LHCN-M2 (cell line): ENCODE data around the genes FAM81A and ANXA2.

DNA sequence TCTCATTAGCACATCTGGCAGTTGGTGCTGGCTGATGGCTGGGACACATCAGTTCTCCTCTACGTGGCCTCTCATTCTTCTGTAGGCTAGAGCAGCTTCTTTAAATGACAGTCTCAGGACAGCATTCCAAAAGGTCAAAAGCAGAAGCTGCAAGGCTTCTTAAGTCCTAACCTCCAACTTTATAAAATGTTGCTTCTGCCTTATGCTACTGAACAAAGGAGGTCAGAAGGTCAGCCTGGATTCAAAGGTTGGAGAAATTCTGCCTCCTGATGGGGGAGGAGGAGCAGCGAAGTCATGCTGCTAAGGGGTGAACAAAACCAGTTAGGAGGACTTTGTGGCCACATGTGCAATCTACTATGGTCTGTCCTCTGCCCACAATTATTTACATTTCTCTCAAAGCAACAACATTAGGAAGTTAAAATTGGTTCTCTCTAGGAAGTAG is 144.1 kb downstream of the AQP9 start:
- RAMPAGE, long total RNA, result no peak

DNA sequence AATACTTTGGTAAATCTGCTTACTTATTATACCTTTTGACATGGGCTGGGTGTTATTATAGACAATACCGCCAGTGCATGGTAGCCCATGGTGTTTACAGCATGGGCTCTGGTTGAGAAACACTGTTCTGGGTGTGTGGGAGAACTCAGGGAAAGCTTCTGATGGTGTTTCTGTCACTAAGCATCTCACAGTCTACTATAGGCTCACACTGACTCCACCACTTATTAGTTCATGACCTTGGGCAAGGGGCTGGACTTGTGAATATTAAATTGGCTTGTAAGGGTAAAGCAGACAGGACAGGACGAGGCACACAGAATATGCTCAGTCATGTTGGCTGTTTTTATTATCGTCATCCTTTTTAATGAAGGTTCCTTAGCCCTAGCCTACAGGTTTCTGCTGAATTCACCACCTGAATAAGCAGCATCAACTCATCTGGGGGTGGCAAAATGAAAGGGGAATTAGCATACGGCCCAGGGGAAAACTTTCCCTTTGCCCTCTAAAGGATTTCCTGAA is 39.7 kb upstream of the LIPC start:
- RAMPAGE, long total RNA, result no peak

- RAMPAGE, long total RNA, result no peak
These were observed 21.4 kb upstream of the LIPC start for GRCh38 chr15:58410267-58410866.

- RAMPAGE, long total RNA, result no peak
These were observed 2.5 kb downstream of the LIPC start for GRCh38 chr15:58434229-58434677.

- RAMPAGE, long total RNA, result no peak
These were observed 15.8 kb downstream of the LIPC start for GRCh38 chr15:58447519-58448147.

DNA sequence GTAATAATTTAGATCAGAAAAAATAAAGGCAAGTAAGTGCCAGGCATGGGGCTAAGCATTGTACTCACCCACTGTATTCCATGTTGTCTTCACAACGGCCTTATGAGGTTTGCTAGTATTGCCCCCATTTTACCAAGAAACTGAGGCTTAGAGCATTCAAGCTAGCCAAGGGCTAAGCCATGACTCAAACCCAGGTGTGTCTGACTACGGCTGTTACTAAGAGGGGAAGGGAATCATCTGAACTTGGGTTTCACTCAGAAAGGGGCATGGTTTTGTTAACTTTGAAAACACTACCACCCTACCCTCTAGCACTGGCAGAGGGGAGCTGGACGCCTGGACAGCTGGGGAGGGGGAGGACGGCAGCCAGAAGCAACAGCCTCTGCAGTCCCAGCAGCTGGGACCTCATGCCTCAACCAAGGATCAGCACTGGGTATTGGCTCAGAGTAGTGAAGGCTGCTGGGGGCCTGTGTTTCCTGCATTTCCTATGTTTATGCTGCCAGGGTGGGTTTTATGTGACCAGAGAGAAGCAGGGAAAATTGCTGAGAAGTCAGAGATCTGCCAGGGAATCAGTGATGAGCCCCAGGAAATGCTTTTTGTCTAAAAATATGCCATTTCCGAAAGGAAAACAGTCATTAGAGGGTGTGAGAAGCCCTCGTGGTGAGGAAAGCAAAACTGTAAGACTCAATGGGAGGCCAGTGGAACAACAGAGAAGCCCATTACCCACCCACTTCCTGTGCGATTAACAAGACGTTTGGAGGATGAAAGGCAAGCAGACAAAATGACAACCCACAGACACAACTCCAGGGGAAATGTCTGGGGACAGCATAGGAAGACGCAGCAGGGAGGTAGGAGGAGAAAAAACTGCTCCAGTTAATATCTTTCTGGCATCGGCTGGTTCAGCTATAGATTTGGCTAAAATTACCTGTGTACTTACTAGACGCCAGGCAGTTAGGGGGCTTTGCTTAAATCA is 41.2 kb downstream of the LIPC start:
- RAMPAGE, long total RNA, result no peak

- RAMPAGE, long total RNA, result no peak
These were observed 45.0 kb downstream of the LIPC start for GRCh38 chr15:58476772-58477111.

- RAMPAGE, long total RNA, result no peak
These were observed 58.7 kb downstream of the LIPC start for GRCh38 chr15:58490399-58490927.

- RAMPAGE, long total RNA, result no peak
These were observed 88.7 kb downstream of the LIPC start for GRCh38 chr15:58520175-58521279.

- RAMPAGE, long total RNA, result no peak
These were observed 89.7 kb downstream of the LIPC start for GRCh38 chr15:58521280-58522062.

GRCh38 chr15:59124237-59124801 is 19.4 kb downstream of the CCNB2 start:
- RAMPAGE, long total RNA, result no peak

GRCh38 chr15:59166379-59167281 is 40.0 kb upstream of the LDHAL6B start:
- RAMPAGE, long total RNA, result no peak

DNA sequence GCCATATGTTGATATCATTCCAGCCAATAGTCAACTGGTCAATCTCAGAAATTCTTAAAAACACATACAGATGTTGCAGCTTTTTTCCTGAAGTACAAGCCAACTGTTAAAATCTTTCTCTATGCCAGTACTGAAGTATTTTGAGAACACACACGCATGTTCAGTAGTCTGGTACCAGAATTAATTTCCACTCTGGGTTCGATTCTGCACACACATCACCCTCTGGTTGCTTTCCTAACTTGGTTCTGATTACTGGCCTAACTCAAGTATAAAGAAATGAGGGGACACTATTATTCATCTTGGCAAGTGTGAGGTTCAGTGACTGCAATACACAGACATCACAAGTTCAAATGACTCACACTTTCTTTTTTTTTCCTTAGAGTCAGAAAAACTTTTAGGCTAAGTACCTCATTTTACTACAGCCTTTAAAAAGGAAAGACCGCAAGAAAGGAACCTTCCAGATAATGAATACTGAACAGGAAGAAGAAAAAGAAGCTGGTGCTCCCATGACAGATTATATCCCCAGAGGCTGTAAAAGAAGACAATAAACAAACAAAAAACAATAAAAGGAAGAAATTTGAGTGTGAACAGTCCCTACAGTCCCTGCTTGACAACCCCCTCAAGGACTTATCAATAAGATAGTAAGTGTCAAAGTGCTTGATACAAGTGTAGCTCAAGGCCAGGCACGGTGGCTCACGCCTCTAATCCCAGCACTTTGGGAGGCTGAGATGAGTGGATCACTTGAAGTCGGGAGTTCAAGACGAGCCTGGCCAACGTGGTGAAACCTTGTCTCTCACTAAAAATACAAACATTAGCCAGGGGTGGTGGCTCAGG is 37.2 kb upstream of the LDHAL6B start:
- RAMPAGE, long total RNA, result no peak

DNA sequence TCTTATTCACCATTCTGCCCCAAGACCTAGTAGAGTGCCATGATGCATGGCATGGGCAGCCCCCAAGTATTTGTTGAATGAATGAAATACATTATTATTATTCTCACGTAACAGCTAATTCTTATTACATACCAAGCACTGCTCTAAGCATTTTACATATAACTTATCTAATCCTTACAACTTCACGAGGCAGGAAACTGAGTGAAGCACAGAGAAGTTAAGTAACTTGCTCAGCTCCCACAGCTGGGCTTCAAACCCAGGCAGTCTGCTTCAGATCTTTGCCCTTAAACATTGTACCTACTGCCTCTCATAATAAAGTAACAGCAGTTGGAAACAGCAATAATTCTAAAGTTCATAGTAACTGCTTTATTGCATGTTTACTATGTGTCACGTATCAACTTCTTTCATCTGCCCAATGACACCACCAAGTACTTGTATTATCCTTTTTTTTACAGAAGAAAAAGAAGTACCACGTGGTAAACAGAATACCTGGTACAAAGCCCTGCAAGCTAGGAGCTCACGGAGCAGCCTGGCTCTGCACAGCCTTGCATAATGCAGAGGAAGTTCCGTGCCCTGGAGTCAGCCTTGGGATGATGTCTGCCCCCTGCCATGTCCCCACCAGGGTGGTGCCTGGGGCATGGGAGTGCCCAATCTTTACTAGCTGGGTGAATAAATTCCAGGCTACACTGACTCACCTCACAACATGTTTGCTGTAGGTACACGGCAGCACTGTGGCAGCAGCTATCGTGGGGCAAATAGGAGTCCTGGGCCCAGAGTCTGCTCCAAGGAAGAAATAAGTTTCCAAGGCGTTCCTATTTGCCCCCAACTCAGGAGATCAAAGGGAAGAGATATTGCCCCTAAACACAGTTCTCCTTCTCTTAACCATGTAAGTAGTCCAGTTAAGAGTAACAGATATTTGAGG is 77.1 kb downstream of the LDHAL6B start:
- RAMPAGE, long total RNA, result no peak

- RAMPAGE, long total RNA, result no peak
These were observed 77.3 kb downstream of the MYO1E start for GRCh38 chr15:59295350-59295844.

DNA sequence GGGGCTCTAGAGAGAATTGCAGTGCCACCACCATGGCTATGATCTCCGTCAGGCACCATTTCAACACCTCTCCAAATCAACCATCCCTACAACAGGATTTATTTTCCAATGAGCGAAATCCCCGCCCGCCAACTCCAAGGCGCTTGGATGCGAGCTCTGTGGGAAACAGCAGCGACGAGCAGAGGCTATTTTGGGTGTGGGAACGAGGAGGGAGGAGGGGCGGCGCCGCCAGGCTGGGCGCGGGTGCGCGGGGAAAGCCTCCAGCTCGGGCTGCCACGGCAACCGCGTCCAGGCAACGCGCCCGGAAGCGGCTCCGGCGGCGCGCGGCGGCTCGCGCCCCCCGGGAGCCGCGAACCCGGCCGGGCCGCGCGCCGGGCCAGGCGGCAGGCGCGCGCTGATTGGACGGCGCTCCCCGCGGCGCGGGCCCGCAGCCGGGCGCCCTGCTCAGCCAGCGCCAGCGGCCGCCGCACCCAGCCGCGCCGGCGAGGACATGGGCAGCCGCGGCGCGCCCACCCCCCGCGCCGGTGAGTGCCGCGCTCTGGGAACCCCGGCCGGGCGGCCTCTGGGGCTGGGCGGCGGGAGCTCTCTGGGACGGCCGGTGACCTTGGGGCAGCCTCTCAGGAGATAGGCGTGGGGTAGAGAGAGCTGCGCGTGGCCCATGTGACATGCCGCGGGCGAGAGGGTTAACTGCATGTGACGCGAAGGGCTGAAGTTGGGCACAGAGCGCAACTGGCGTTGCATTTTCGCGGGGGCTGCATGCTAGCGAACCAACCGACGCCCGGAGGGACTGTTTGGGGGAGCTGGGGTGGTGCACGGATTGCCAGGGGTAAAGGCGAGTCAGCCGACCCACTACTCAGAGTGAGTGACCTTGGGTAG is at the start of gene FAM81A:
TSS of gene FAM81A (plus strand) at position 428 of the 876 bp plus-strand sequence.
- RAMPAGE, long total RNA, result no peak

- RAMPAGE, long total RNA, result no peak
These were observed 114.4 kb upstream of the BNIP2 start for GRCh38 chr15:59803224-59804159.

DNA sequence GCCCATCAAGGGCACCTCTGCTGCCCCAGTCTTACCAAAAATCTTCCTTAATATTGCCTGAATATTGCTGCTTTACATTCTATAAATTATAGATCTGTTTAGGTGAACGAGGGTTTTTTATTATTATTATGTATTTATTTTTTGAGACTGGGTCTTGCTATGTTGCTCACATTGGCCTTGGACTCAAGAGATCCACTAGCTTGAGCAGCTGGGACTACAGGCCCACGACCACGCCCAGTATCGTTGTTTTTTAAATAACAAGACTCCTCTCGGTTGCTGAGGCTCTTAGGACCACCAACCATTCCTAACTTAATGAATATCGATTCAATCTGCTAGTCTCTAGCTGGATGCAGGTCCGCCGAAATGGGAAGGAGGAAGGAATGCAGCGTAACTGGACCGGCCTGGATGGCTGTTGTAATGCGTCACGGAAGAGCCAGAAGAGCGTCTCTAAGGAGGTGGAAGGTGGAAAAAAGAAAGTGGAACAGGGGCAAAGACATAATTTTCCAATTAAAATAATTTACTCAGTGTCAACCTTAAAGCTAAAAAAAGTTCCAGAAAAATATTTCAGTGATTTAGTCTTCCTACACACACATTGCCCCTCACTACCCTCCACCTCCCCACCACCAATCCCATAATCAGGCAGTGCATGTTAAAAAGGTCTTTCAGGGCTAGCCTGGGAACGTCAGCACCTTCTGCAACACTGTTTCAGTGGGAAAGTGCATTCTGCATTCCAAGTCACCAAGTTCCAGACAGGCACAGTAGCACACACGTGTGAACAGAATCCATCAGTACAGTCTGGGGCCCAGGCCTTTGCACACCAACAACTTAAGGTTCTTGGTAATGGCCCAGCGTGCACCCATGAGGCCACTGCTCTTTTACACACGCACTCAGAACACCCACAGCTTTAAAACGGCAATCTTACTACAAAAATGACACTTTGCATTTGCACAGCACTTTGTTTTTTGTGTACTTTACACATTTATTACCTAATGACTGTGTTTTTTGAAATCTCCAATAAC is 1.5 kb downstream of the ANXA2 start:
- RAMPAGE, long total RNA, result no peak

- RAMPAGE, long total RNA, result start-site peak on the minus strand at chr15:60397981-60397988, 6,204 reads
These were observed at the start of gene ANXA2 for GRCh38 chr15:60397328-60398385. TSS of gene ANXA2 (minus strand) at chr15:60397986.

DNA sequence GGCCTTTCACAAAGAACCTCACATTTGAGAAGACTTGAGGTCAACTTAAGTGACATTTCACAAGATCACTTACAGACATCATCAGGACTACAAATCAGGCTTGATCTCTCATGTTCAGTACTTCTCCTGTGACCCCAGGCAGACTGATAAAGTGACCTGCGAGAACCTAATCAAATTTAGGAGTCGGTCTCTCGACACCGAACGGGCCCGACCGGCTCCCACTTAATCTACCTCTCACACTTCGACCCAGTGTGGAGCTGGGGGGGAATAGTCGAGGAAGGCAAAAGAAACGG is 501 bp downstream of the ICE2 start:
- RAMPAGE, long total RNA, result no peak